Panc1 (cell line): ENCODE measurements around a stretch of chr3.

DNA sequence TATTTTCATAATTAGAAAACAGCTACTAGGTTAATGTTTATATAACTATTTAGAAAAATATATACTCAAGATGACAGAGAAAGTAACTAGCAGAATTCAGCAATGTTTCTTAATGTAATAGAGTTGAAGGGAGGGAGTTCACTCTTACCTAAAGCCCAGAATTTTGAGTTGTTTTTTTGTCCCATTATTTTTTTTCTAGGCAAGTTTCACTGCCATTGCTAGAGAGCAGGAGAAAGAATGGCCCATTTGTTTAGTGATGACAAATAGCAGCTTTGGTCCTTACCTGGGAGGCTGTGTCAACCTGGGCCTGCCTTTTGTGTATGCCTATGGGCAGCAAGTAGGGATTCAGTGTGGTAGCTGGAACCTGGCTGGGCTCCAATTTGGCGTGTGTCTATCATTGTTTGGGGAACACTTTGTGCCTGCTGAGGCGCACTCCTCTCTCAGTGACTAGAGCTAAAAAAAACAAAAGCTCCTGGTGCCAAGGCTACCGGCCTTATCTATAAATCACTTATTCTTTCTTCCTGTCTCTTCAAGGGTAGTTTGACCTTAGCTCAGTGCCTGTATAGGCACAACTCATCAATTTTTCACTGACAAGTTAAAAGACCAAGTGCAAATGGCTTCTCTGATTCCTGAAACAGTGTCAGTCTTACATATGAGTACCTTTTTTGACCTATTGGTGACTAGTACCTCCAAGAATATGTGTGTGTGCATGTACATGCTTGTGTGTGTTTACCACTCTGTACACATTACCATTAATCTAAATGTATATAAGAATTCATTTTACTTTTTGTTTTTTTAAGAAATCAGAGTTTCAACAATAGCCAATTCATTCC, 54.8 kb downstream of the GMNC start:
- RRBS, 2 experiments, result no CpG with 5 or more reads among the region's 3 CpGs

GRCh38 chr3:190860544-190860988, 1.9 kb downstream of the GMNC start:
- RRBS, 2 experiments, result no CpG with 5 or more reads among the region's 8 CpGs

- RRBS, 2 experiments, result no CpG with 5 or more reads among the region's 1 CpG
These were observed 31.4 kb upstream of the CCDC50 start for GRCh38 chr3:191297892-191298091.

DNA sequence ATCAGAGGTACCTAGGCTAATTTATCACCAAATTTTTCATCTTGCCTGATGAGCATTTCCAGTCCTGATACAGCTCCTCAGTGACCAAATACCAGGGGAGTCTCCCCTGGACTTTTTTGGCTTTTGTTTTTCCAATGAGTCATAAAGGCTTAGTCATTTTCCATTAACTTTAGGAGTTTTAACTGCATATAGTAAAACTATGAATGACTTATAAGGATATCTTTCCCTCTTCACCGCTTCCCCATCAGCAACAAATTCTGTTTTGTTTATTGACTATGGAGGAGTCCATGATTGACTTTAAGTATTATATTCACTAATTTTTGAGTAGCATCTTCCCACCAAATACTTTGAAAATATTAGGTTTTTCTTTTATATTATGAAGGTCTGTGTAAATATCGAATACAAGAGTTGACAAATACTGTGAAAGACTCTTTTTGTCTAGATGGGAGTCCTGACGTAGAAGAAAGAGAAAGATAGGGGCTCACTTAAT, 7.6 kb upstream of the UTS2B start:
- RRBS, 2 experiments, result no CpG with 5 or more reads among the region's 3 CpGs

- RRBS, 2 experiments, result no CpG with 5 or more reads among the region's 5 CpGs
These were observed 30.5 kb upstream of the UTS2B start for GRCh38 chr3:191360784-191361300.

DNA sequence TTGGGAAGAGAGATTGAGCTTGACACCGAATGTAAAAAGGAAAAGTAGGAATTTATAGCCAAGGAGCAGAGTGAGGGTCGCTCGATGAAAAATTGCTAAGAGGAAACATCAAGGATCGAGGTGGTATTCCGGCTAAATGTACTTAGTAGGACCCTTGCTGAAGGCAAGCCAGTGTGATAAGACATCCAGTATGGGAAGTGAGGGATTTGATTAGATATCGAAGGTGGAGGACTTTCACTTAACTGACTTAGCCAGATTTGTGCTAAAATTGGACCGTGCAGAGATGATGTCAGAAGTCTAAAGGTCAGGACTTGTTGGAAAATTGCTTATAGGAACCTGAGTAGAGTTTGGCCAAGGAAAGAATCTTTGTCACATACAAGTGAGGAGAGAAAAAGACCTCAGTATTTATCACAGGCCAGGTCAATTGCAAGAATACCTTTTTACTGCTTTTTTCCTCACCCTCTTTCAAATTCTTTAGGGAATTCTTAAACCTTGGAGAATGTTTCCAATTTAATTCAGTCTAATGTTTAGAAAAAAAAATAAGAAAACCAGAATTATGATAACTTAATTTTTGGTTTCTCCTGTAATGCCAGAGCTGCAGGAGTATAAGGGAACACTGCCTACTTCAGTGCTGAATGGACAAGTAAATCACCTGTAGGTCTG, 30.8 kb upstream of the PYDC2 start:
- RRBS, 2 experiments, result no CpG with 5 or more reads among the region's 7 CpGs

DNA sequence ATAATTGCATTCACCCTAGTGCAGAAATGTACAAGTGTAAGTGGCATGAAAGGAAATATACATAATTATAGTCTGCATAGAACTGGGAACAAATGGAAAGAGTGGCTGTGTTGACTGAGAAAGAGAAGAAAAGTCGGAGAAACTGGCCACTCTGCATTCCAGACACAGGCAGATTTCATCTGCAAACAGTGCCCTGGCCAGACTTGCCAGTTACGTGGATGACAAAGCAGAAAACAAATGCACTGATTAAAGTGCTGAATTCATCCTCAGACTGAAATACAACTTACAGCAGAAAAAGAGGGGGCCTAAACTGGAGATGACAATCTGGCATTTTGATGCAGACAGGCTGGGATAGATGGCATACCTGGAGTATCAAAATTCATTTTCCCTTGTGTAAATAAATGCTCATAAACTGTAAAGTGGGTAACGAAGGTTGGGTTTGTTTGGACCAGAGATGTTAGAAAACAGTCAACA, 129.8 kb downstream of the FGF12 start:
- RRBS, 2 experiments, result no CpG with 5 or more reads among the region's 3 CpGs

DNA sequence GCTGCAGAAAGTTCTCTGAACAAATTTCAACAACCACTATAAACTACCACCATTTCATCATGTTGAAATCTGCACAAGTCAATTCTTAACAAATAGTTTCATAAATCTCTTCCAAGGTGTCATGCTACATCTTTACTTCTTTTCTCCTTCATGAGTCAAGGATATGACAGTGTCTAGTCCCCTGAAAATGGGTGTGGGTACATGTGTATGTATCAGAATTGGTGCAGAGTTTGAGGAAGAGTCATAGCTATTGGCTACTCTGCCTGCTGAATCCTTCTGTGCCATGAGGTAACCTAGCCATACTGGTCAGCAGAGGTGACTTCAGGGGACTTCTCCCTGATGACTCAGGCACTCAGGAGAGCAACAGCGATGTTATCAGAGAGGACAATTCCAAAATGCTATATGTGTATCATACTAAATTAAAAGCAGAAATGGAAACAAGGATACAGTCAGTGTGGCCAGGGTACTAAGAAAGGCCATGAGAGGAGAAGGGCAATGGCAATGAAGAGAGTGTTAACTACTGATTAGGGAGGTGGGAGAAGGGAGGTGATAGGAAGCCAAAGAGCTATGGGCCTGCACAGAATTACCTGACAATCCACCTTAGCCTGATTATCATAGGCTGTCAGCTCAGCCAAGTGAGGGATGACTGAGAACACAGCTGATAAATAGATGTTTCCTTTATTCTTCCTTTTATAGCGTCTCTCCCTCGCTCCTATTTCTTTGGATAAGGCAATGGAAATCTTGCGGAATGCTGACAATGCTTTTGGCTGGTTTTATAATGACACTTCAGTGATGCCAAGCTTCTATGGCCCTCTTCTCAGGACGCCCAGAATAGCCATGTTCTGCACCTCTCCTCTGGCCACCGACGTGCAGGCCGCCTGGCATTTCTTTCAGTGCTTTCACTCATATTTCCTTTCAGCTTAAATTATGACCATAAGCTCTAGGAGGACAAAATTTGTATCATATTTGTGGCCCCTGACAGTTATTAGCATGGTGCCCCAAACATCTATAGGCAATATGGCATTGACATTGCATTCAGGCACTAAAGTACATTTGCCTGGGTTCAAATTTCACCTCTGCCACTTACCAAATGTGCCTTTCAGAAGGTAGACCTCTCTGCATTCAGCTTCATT, 90.6 kb downstream of the FGF12 start:
- RRBS, 2 experiments, result no CpG with 5 or more reads among the region's 8 CpGs

GRCh38 chr3:192841373-192841803, 76.3 kb downstream of the MB21D2 start:
- RRBS, 2 experiments, result no CpG with 5 or more reads among the region's 7 CpGs

DNA sequence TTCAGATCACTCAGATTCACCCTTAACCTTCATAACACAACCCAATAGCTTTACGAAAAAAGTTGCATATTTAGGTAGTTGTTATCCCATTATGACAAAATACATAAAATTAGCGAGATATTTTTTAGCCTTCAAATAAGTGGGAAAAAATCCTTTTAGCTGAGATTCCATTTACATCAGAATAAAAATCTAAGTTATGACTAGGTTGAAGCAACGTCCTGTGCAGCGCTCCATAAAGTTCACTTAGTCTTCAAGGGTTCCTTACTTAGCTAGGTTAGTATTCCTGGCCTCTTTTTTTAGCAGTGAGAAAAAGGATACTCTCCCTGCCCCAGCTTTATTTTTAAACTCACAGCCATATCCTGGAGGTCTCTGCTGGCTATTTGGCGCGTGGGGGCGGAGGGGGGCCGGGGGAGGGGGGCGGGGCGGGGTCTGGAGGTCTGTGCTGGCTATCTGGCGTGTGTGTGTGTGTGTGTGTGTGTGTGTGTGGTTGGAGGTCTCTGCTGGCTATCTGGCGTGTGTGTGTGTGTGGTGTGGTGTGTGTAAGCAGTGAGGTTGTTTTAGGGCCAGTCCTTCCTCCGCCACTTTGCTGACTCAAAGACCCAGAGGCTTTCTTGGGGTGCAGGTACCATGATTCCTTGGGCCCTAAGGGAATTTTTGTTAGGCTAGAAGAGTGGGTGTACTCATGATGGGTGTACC, 674 bp upstream of the PLAAT1 start:
- RRBS, 2 experiments, result no CpG with 5 or more reads among the region's 13 CpGs

DNA sequence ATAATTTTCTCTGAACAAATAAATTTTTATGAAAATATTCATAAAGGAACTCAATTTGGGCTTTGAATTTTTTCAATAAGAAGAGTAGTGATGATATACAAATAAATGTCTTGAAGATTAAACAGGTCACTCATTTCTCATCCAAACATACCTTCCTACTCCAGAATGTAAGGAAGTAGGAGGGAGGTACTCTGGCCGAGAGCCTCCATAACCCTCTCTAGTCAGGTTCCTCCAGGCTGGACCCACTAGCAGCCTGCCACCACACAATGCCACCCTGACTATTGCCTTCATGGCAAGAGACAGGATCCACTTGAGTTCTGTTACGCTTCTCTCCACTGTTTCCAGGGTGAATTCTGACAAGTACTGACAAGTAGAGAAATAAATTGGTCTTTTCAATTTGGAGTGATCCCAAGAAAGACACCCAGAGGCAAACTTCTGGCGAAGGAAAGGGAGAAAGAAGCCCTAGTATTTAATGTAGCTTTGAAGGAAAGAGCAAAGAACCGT, 33.0 kb upstream of the ATP13A5 start:
- RRBS, 2 experiments, result no CpG with 5 or more reads among the region's 4 CpGs

- RRBS, 2 experiments, result 71 to 75% methylated on average over 5 to 7 of the region's 16 CpGs
These were observed 179.3 kb downstream of the OPA1 start for GRCh38 chr3:193772218-193772880.

- RRBS, 2 experiments, result no CpG with 5 or more reads among the region's 14 CpGs
These were observed 235.5 kb downstream of the OPA1 start for GRCh38 chr3:193828231-193829129.

DNA sequence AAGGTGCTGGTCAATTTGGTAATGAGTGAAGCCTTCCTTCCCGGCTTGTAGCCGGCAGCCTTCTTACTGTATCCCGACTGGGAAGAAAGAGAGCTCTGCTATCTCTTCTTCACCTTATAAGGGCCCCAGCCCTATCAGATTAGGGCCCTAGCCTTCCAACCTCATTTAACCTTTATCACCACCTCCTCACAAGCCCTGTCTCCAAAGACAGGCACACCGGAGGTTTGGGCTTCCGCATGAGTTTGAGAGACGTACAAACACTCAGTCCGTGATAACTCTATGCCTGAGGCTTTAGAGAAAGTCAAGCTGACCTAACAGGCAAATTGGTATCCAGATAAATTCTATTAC, 243.9 kb downstream of the OPA1 start:
- RRBS, 2 experiments, result no CpG with 5 or more reads among the region's 7 CpGs

GRCh38 chr3:193841747-193843000, 249.2 kb downstream of the OPA1 start:
- RRBS, 2 experiments, result no CpG with 5 or more reads among the region's 20 CpGs

- RRBS, 2 experiments, result no CpG with 5 or more reads among the region's 5 CpGs
These were observed 257.6 kb upstream of the HES1 start for GRCh38 chr3:193878332-193878708.

DNA sequence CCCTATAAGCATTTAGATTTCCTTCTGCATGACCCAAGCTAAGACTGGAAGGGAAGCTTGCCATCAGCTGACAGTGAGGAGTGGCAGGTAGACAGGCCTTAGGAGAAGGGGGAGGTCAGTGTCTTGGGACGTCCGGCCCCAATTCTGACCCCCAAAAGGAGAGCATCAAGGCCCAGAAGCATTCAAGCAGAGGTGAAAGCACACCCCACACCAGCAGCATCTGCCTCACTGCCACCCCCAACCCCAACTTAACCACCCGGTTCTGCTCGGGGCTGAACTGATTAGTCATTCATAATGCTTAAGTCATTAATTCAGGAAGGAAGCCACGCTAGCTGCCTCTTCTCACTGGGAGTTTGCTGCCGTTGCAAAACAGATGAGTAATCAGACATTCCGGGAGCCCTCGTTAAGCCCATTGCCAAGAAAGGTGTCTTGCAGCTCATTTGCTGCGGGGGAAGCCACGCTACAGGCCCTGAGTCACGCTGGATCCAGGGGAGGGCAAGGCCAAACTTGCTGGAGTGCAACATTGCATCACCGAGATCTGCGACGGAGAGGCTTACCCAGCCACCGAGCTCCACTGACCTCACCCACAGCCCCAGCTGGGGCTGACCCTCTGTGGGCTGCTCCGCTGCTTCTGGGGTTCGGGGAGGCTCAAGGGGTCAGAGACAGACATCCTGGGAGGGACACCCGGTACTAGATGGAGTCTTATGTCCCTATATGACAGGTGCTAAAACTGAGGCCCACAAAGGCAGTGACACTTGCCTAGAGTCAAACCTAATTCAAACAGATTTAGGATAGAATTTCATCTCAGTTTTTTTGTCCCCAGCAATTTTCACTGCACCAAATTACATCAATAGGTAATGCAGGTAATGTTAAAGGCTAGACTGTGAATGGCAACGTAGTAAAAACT, 46.4 kb upstream of the HES1 start:
- RRBS, 2 experiments, result 17% methylated on average over 4 of the region's 19 CpGs; no CpG with 5 or more reads in 1 of the 2 experiments

DNA sequence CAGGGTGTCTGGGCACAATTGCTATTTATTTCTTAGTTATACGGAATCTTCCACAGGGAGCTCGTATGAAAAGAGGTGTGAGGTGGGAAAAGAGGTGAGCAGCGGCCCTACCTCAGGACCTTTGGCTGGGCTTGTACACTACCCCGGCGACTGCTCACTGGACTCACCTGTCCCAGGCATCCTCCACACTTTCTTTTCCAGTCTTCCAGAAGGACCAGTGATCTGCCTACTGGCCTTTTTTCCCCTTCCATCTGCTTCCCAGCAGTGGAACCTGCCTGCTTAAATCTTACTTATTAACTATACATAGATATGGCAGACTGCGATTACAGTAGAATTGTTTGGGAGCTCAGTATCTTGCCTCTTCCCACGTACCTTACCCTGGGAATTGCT, 11.9 kb upstream of the HES1 start:
- RRBS, 2 experiments, result no CpG with 5 or more reads among the region's 7 CpGs

GRCh38 chr3:194124461-194124710, 11.6 kb upstream of the HES1 start:
- RRBS, 2 experiments, result no CpG with 5 or more reads among the region's 1 CpG

GRCh38 chr3:194141138-194142004, 5.4 kb downstream of the HES1 start:
- RRBS, 2 experiments, result 1 to 5% methylated on average over 58 to 62 of the region's 89 CpGs